H7 (cell line): ENCODE measurements around a stretch of chr9.

- RAMPAGE, long total RNA: no peak
Measured at GRCh38 chr9:95143553-95144128, 173.9 kb downstream of the FANCC start.

GRCh38 chr9:95188539-95189049, 128.9 kb downstream of the FANCC start:
- RAMPAGE, long total RNA: no peak

- RAMPAGE, long total RNA: no peak
Measured at GRCh38 chr9:95270842-95271061, 46.8 kb downstream of the FANCC start.

DNA sequence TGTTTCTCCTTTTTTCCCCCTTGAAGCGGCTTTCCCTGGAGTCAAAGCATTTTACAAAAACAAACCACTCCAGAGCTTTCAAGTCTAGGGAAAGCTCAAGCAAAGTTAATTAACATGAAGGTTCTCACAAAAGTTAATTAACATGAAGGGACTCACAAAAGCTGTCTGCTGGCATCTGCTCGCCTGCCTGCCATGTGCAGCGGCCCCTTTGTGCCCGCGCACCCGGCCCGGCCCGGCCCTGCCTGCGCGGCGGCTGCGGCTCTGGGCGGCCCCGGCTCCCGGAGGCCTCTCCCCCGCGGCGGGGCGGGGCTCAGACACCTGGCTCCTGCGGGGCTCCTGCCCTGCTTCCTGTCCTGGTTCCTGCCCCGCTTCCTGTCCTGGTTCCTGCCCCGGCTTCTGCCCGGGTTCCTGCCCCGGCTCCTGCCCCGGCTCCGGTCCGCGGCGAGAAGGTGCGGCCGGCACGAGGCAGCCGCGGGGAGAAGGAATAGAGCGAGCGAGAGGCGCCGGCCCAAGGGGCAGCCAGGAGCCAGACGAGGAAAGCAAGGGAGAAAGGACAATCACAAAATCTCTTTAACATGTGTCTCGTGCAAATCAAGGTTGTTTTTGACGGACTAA, 82.4 kb downstream of the PTCH1 start:
- RAMPAGE, long total RNA: start-site peak on the minus strand centred at position 246 of the sequence, 34 bp wide, 17 reads

DNA sequence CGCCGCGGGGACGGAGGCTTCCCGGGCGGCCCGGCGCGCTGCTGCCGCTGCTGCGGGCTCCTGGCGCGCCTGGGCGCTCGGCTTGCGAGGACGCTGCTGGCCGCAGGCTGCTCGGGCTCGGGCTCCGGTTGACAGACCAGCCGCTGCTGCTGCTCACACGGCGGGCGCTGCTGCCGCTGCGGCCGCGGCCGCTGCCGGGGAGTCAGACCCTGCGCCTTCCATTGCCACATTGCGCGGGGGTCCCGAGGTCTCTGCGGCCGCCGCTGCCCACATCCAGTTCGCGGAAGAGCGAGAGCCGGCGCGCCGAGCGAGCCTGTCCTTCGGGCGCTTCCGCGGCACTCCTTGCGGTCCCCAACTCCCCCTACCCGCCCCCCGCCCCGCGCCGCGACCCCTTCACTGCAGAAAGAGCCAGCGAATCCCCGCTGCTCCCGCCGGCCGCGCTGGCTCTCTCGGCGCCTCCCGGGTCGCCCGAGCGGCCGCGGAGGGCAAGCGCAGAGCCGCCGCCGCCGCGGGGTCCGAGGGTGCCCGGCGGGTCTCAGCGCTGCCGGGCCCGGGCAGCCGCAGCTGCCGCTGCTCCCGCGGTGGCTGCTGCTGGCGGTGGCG, 583 bp downstream of the PTCH1 start:
- RAMPAGE, long total RNA: no peak

GRCh38 chr9:95709095-95709328, 166.5 kb upstream of the ERCC6L2 start:
- RAMPAGE, long total RNA: no peak

- RAMPAGE, long total RNA: no peak
Measured at GRCh38 chr9:95764801-95765467, 110.6 kb upstream of the ERCC6L2 start.

DNA sequence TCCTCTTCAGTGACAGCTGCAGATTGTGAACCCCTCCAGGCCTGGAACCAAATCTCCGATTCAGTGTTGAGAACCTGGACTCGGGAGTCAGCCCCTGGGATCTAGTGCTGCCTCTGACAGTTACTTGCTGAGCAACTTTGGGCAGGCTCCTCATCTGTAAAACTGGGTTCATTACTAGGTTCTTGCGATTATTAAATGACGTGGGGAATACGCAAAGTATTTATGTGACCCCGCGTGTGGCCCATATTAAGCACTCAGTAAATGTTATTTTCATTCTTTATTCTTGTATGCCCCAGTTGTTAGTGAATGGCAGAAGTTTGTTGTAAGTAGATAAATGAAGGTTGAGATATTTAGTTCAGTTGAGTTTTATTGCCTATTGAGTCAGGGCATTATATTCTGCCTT, 696 bp downstream of the ERCC6L2 start:
- RAMPAGE, long total RNA: no peak

DNA sequence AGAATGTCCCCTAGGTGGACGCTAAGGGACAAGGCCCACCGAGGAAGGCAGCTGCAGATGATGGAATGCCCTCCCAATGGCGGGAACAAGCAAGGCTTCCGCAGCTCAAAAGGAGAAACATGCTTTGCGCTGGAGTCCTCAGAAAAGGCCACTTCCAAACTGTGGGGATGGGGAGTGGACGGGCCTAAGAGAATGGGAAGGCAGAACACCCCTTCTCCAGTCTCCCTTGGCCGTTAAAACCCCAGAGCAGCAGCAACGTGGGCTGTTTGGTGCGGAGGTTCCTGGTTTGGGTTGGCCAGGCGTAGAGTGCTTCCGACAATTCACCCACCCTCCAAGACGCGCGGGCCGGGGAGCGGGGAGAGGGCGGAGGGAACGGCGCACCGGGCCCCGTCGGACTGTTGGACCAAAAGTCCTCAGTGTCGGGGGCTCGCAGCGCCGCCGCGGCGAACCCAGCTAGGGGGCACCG, 145.1 kb downstream of the ERCC6L2 start:
- RAMPAGE, long total RNA: no peak

GRCh38 chr9:96022638-96023072, 147.2 kb downstream of the ERCC6L2 start:
- RAMPAGE, long total RNA: no peak

DNA sequence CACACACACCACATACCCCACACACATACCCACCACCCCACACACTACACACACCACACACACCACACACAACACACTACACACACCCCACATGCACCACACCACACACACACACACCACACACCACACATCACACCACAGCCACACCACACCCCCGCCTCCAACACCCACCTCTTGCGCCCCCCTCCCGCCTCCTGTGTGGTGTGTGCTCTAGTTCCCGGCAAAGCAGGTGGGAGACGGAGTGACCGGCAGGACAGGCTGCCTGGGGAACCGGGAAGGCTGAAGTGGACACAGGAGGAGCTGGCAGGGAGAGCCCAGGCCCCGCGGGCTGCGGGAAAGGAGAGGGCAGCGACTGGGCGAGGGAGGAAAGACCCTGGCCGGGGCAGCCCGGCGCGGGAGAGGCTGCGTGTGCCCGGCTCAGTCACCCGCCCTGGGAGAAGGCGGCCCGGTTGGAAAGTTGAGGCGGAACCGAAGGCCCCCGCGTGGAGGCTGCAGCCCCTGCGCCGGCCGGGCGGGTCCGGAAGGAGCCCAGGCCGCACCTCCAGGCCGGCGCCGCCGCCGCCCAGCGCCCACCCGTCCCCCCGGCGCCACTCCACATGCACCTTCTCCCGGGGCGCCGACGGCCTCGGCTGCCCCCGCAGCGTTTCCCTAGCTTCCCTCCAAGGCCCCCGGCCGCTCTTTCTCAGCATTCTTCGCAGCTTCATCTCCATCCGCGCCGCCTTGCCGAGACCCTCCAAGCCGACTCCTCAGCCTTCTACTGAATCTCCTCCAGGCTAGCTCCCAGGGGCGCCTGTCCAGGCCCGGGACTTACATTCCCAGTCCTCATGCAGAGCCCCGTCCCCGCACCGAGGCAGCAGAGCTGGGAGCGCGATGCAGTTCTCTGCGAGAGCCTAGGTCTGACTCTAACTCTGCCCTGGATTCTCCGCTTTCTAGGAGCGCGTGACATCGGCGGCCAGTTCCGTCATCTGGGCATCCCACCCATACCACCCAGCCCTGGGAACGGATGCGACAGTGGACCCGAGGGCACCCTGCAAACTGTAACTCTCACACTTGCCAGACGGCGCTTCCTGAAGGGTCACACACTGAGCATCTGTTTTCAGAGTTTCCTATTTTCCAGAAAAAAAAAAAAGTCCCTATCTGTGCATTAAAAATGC, 151.9 kb downstream of the ERCC6L2 start:
- RAMPAGE, long total RNA: no peak

GRCh38 chr9:96256588-96257211, 45.3 kb downstream of the HSD17B3 start:
- RAMPAGE, long total RNA: no peak

DNA sequence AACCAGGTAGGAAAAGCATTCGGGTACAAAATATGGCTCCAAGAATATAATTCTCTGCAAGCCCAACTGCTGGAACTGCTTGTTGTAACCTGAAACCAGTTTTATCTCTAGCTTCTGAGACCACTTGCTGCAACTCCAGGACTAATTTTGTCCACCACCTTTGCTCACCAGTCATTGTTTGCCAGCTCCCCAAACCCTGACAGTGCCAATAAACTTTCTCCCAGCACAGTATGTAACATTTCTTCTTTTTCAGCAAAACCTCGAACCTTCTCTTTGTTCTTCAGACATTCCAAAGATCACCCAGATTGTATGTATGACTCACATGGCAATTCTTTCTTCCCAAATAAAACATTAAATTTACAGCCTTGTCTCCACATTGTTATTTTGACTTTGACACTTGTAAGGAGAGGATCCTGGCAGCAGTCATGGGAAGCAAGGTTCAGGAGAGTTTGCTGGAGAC, 6.2 kb downstream of the SLC35D2 start:
- RAMPAGE, long total RNA: no peak

DNA sequence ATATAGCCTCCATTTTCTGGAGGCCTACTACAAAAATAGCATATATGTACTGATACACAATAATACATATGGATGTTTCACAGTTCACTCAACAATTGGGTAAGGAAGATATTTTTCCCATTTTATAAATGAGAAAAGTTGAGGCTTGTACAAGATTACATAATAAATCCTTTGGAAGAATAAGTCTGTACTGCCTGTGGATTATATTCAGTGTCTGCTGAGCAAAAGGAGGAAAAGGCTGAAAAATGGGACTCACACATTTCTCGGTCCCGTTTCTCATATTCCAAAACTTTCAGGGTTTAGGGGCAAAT, 1.8 kb upstream of the ZNF367 start:
- RAMPAGE, long total RNA: no peak

DNA sequence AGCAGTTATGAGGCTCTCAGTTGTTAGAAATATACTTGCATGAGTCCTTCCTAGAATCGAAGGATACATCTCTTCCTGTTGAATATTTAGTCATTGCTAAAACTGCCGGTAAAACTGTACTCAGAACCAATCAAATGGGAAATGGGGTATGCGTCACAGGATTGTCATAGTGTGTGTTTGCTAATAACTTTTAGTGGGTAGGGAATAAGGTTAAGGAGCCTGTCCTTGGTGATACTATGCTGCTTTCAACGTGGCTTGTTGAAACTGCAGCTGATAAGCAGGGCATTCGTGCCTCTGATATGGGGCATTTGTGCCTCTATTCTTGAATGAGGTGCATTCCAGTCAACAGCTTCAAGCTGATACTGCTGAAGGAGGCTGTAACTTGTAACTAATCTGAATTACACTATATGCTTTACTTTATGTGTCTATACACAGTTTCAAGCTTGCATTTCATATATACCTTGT, 26.6 kb downstream of the HABP4 start:
- RAMPAGE, long total RNA: no peak

GRCh38 chr9:96502588-96502973, 52.6 kb downstream of the HABP4 start:
- RAMPAGE, long total RNA: no peak

- RAMPAGE, long total RNA: no peak
Measured at GRCh38 chr9:96618240-96619029, 1.2 kb downstream of the CDC14B start.

- RAMPAGE, long total RNA: no peak
Measured at GRCh38 chr9:96649413-96649857, 5.7 kb downstream of the PRXL2C start.

- RAMPAGE, long total RNA: no peak
Measured at GRCh38 chr9:96818725-96819250, 35.5 kb downstream of the ZNF782 start.

GRCh38 chr9:97012482-97013003, 26.4 kb downstream of the CTSV start:
- RAMPAGE, long total RNA: no peak